Calu3 (cell line): ENCODE data around the gene PGAP1.

GRCh38 chr2:196797726-196798079, 1.8 kb downstream of the GTF3C3 start:
- PRO-cap: no peak

DNA sequence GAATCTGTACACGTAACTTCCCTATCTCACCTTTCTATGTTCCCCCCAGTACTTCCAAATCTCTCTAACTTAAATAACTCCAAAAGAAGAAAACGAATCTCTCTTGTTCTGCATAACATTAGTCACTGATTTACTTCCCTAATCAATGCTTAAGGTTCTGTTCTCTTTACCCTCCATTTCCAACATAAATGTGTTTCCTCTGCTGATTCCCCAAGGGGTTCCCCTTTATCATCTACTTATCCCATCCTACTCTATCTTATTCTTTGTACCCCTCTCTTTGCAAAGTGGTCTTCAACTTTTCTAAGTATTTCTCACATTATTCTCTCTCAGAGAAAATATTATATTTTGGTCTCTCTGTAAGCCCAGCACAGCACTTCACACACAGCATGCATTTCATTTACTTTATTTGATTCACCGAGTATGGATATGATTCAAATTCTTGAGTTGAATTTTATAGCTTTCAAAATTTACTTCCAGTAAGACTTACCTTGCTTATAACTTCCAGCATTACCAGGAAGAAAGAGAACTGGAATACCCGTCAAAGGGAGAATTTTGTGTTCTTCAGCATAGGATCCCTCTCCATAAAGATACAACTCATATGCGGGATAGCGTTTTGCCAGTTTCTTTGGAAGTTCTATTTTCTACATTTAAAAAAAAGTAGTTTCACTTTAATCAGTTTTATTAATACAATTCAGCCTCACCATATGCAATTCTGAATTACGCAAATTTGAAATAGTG, 6.8 kb downstream of the PGAP1 start:
- PRO-cap: no peak

- PRO-cap: bidirectional peak, plus-strand start at chr2:196926838, minus-strand start at chr2:196926691
These were observed at the start of gene PGAP1 for GRCh38 chr2:196926479-196926908. PGAP1 (minus strand) TSS chr2:196926707.

GRCh38 chr2:196988836-196989534, 62.5 kb upstream of the PGAP1 start:
- PRO-cap: no peak

GRCh38 chr2:197077523-197077907, 151.0 kb upstream of the PGAP1 start:
- PRO-cap: no peak

DNA sequence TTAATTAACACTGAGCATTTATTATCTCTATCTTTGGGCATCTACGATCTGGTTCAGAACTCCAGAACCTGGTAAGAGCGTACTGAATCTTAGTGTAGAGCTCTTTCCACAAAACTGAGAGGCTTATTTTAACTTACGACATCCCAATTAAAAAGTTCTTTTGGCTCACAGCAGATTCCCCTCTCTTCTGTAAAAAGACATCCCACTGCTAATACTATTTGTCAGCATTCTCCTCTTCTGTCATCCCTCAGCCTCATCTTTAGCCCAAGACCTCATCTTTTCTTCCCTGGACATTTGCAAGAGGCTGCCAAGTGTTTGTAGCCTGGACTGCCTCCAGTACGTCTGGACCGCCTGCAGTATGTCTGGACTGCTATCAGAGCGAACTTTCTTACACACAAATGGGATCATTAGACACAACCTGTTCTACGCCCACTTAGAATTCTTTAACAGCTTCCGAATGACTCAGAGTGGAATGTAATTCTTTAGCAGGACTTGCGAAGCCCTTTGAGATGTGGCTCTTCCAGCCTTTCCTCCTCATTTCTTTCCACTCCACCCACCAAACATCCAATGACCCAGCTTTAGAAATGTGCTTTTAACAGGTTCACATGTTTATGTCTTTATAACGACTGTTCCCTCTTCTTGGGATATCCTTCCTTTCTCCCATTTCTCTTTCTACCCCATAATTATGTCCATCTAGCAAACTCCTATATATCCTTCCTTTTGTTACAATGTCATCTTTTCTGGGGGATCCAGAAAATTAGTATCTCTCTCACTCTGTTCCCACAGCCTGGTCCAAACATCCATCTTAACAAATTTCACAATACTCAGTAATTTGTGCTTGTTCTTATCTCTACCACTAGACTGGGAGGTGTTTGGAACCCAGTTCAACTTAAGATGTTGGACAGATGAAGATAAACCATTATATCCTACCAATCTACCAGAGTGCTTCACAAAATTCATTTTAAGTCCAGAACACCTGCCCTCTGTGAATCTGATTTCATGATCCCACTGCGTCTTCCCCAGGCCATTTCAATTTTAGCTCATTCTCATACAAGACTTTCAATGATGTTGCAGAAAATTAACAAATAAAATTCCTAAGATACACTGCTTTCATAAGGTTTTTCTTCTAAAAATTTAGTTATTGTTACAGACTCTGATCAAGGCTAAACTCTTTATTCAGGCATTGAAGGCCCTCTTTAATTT, 171.3 kb upstream of the PGAP1 start:
- PRO-cap: no peak

- PRO-cap: no peak
These were observed 152.4 kb downstream of the ANKRD44 start for GRCh38 chr2:197158214-197158515.

- PRO-cap: no peak
These were observed 73.9 kb downstream of the ANKRD44 start for GRCh38 chr2:197236551-197237248.

DNA sequence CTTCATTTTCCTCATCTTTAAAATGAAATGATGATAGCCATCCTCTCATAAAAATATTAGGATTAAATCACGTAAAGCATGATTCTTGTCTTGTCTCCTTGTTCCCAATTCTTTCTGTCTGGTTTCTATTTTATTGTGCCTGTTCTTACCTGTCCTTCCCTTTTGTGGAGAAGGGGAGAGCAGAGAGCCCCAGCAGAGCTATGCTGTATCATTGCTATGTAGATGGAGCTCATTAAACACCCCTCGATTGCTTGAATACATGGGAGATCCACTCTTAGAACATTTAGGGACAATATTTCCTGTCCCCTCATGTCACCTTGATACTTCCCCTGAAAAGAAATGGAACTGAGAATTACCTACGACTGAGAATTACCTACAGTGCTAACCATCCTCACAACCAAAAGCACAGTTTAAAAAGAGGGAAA, 9.5 kb downstream of the ANKRD44 start:
- PRO-cap: no peak

DNA sequence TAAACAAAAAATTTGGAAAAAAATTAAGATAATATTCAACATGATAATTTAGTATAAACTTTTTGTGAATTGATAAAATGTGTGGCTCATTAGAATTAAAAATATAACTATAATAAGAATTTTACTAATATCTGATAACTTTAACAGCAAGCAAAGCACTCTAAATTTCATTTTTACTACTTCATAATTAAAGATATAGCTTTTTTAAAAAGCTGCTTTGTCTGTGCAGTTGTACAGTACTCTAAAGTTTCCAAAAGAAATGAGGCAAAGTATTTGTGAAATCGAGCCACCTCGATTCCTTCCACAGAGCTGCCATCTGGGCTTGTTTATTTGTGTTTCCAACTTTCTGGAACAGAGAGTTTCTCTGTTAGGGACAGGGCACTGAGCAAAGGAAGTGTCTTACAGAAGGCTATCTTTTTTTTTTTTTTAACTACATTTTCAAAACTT, 986 bp downstream of the RFTN2 start:
- PRO-cap: no peak

DNA sequence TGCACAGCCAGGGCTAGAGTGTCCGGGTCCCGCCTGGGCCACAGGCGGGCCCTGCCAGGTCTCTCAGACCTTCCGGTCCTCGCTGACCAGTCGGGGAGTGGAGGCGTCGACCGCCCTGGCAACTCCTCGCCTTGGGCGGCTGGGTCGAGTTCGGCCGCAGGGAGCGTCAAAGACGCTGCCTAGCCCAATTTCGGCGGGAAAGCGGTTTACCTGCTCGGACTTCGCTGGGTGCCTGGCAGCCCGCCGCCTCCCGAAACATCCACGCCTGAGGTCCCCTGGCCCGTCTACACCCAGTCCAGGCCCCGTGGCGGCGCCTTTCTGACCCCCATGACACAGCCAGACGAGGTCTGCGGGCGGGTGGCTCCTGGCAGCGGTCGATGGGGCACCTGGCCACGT, 340 bp upstream of the BOLL start:
- PRO-cap: no peak

DNA sequence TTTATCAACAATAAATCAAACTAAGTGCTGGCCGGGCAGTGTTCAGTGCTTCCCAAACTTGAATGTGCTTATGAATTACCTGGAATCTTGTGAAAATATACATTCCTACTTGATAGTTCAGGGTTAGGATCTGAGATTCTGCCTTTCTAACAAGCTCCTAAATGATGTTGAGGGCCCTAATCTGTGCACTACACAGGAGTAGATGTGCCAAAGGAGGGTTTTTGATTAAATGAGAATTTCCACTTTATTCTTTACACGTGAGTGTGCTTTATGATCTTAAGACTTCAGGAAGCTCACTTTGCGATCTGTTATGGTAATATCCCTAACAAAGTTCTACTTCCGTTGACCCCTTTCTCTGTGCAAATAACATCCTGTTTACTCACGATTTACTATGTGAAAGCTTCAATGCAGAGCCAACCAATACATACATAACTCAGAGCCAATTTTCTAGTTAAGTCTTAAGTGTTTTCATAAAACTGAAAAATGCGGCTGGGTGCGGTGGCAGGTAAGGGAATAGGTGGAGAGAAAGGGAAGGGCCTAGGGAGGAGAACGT, 87.4 kb downstream of the PLCL1 start:
- PRO-cap: no peak

DNA sequence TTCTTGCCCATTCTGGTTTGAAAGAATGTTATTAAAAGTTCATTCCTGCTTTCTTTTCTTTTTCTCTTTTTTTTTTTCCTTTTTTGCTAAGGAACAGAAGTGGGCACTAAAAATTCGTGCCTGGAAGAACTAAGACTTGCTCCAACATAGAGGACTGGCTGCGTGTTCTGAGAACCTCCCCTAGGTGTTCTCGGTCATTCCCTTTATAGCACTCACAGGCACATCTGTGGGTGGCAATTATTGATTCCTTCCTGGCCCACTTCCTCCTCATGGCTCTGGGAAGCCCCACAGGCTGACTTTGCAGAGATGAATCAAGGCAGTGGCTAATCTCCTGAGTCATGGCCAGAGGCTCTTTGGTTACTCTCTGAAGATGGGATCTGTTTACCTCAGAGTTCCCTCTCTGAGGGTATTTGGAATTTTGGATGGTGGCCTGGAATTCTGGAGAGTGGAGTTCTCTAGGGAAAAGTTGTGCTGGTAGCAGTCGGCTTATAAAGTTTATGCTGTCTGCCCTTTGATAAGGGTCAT, 104.9 kb downstream of the PLCL1 start:
- PRO-cap: no peak

GRCh38 chr2:199411125-199411792, 46.5 kb downstream of the SATB2 start:
- PRO-cap: no peak

GRCh38 chr2:199431676-199431887, 26.2 kb downstream of the SATB2 start:
- PRO-cap: no peak

DNA sequence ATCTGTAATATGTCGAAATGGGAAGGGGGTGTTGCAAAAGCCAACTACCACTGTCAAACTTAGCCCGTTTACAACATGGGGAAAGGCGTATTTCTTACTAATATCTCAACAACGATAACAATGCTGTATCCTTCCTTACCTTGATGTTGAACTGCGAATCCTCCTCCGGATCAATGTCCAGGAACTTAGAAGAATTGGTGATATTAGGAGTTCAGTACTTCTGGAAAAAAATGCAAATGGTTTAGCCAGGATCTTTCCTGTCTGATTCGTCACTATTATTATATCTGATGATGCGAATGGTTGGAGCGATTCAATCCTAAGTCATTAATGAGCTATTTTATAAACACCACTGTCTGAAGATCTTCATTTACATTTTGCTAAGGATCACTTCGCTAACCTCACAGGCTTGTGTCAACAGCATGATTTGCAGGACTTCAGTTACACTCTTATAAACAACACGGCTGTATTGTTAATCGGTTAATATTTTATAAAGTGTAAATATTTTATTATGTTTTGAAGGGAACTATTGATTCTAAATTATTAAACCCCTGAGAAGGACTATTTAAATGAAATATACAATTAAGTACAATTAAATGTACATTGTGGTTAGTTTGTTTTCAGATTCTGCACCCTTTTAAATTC, 2.7 kb upstream of the SATB2 start:
- PRO-cap: no peak

DNA sequence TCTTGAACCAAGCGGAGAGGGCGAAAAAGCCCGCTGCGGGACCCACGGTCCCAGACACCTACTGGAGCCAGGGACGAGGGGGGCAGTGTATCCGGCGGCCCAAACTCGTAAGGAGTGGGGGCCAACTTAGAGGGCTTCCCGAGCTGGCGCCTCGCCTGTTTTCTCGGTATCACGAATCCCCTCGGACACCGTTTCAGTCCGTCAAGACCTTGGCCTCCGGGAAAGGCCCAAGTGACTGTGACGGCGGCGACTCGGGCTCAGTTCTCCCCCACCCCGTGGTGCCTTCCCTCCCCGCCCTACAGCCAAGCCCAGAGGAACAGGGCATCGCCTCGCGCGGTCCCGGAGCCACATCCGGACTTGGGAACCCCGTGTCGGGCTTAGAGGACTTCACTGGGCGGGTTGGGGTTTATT, 6.2 kb upstream of the SATB2 start:
- PRO-cap: no peak

DNA sequence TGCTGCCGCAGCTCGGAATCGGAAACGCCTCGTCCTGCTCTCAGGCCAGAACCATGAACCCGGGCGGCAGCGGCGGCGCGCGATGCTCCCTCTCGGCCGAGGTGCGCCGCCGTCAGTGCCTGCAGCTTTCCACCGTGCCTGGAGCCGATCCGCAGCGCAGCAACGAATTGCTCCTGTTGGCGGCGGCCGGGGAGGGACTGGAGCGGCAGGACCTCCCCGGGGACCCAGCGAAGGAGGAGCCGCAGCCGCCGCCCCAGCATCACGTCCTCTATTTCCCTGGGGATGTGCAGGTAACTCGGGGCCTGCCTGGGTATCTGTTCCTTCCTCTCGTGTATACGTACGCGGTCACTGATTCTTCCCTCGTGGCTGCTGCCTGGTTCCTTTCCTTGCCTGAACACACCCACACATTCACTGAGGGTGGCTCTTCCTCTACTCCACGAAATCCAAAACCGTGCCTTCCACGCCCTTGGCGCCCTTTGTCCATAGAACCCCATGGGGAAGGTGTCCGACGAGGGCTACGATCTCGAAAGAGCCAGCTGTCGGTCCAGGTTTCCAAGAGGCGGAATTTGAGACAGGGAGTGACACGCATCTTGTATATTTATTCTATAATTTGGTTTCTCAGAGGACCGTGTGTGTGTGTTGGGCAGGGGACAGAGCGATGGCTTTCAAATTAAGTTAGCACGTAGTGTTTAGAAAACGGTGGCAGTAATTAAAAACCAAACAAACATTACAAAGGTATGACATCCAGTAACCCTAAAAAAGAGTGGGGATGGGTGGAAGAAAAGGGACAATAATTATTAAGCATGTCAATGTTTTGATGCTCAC, 601 bp downstream of the C2orf69 start:
- PRO-cap: bidirectional peak, plus-strand start outside the sequence, minus-strand start at position 117 of the sequence; bidirectional peak, plus-strand start at position 485 of the sequence, minus-strand start at position 413 of the sequence

DNA sequence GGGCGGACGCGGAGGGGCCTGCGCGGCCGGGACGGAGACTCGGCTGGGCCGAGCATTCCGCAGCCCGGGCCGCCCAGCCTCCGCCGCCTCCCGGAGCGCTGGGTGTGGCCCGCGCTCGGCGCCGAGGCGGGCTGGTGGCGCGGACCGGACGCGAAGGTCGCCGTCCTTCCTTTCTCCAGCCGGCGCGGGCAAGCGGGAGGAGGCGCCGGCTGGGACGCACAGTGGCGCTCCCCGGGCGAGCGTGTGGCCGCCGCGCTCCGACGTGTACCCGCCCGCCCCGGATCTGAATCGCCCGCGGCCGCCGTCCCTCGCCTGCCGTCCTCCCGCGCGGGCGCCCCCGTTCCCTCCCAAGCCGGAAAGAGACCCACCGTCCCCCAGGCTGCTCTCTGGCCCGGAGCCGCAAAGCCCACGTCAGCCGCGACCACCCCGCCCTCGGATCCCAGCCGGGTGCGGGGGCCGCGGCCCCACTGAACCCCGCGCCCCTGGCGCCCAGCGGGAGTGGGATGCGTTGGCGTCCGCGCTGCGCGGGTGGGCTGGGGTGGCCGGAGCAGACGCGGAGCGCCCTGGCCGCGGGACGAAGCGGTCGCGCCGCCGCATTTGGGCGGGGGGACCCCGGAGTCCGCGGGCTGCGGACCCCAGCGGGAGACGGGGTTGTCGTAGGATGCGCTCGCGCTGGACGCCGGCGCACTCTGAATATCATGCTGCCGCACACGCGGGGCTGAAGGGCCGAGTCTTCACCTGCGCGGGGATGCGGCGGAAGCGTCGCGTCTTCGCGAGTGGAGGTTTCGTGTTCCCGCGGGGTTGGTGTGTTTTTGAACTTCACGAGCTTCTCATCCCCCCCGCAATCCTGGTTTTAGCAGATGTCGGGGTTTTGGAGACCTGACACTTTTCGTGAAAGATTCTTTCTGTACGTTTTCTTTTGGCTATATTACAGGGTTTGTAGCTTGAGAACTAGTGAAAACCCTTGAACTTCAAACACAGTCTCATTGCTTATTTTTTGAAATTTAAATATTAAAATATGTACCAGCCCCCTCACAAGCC, 799 bp downstream of the SPATS2L start:
- PRO-cap: bidirectional peak, plus-strand start at position 105 of the sequence, minus-strand start at position 82 of the sequence; bidirectional peak, plus-strand start at position 178 of the sequence, minus-strand start at position 285 of the sequence; unidirectional peak, minus-strand start at position 362 of the sequence; unidirectional peak, minus-strand start at position 691 of the sequence

DNA sequence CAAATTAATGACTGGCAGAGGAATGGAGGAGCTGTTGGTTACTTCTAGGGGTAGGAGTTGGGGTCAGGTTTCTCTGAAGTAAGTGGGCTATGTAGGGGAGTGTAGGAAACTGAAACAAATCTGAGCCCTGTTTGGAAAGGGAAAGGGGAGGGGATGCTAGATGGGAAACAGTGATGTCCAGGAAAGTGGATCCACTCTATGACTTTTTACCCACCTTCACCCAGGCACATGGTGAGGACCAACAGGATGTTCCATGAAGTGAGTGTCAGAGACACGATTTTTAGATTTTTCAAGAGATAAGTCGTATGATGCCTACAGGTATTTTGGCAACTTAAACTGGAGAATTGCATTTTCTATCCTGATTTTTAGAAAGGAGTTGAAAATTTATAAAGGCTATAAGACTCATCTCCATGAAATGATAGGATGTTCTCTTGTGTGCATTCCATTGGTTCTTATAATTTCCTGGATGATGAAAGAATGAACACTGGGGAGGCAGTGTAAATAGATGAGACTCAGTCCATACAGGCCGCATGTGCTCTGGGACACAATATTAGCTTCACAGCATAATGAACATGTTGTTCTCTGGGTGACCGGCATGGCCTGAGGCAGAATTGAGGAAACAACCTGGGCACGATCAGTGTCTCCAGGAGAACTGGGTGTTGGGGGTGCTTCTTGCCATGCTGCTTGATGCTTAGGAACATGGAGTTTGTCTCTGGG, 38.7 kb downstream of the AOX1 start:
- PRO-cap: no peak